H7 (cell line): Measurements from ENCODE around the gene MILR1.

- RAMPAGE, long total RNA: no peak
Measured at GRCh38 chr17:64007972-64008443, 9.9 kb downstream of the PRR29 start.

- RAMPAGE, long total RNA: no peak
Measured at GRCh38 chr17:64114916-64115749, 14.8 kb downstream of the ERN1 start.

DNA sequence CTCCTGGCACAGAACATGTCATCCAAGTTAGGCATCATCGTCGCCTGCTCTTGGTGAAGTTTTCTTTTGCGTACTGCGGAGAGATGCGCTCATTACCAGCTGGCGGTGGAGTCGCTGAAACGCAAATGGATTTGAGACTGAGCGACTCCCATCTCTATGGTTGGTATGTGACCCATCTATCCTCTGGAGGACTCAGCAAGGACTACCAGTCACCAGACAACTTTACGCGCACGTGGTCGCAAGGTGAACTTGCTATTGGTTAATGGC is 15.6 kb upstream of the ERN1 start:
- RAMPAGE, long total RNA: no peak

GRCh38 chr17:64174558-64175434 is 44.9 kb upstream of the ERN1 start:
- RAMPAGE, long total RNA: no peak

- RAMPAGE, long total RNA: no peak
Measured at GRCh38 chr17:64264894-64265349, 1.9 kb upstream of the TEX2 start.

DNA sequence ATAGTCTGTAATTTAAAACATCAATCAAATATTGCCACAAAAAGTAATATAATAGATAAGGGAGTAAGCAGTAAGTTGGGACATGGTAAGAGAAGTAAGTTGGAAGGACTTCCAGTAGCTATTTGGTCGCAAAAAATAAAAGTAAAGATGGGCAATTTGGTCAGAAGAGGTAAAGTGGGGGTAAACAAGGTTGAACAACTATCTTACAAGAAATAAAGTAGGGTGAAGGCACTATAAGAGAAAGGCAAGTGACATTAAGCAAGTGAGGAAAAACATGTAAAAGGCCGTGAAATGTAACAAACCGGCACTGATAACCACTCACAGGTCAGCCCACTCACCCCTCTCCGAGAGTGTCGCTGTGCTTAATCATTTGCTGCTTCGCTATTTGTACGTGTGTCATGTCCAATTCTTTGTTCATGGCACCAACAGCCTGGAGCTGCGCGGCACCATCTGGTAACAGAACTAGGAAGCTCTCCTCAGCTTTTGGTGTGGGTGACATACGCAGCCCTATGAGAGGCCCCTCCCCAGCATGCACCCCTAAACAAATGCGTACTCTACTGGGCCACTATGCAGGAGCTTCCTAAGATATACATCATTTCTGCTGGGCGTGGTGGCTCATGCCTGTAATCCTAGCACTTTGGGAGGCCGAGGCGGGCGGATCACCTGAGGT is 2.2 kb upstream of the PECAM1 start:
- RAMPAGE, long total RNA: no peak

DNA sequence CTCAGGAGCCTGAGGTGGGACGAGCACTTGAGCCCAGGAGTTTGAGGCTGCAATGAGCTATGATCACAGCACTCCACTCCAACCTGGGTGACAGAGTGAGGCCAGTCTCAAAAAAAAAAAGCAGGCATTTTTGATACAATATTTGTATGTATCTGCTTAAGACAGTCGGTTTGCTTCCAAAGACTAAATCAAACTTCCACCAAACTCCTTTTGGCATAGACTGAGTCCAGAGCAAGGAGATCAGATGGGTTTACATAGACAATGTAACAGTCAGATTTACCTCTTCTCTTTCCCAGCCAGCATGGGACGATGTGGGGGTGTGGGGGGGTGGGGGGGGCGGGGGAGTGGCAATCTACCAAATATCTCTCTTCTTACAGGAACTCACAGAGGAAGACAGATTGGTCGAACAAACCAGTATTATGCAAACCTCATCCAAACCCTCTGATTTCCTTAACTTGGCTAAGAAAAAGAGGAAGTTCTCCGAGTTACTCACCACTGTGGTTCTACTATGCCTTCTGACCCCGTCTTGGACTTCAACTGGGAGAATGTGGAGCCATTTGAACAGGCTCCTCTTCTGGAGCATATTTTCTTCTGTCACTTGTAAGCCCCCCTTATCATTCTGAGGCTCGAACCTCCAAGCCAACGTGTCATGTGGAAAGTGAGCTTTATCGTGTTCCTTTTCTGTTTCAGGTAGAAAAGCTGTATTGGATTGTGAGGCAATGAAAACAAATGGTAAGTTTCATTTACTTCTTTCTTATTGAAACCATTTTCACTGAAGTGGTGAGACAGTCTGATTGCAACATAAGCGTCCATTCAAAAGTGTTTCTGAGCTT is at the start of gene MILR1:
Gene MILR1, plus strand, starts transcription at position 492 of the 833 bp plus-strand sequence.
- RAMPAGE, long total RNA: no peak

DNA sequence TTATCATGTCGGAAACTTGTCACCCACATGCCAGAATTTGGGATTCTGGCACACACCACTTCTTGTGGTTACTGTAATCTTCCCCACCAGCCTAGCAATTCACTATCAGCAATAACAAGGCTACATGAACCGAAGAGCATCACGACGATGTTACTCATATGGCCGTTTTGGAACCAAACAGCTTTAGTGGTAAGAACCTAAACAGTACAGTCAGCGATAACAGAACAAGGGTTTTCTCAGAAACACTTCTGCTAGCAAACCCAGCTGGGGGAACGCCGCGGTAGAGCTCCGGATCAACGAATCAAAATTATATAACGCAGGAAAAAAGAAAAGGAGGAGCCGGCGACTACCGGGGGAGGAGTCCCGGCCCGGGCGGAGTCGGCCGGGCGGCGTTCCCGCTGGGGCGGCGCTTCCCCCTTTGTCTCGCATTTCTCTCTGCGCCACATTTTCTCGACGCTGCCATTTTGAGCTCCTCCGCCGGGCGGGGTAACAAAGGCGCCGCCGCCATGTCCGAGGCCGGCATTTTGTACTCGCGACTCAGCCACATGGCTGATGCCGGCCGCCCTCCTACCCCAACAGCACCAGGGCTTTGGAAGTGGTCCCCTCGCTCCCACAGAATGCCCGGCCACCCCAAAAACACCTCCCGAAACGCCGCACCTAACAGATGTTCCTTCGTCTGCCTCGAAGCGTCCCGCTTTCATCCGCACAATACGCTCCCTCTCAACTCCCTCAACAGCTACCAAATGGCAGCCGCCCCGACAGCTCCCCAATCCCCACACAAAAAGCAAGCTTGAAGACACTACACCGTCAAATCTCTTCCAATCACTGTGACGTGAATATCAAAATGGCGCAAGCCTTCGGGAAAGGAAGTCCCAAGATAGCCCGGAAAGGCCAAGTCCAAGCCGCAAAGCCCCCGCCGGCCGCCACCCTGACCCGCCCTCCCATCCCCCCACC is 723 bp downstream of the DDX5 start:
- RAMPAGE, long total RNA: no peak

DNA sequence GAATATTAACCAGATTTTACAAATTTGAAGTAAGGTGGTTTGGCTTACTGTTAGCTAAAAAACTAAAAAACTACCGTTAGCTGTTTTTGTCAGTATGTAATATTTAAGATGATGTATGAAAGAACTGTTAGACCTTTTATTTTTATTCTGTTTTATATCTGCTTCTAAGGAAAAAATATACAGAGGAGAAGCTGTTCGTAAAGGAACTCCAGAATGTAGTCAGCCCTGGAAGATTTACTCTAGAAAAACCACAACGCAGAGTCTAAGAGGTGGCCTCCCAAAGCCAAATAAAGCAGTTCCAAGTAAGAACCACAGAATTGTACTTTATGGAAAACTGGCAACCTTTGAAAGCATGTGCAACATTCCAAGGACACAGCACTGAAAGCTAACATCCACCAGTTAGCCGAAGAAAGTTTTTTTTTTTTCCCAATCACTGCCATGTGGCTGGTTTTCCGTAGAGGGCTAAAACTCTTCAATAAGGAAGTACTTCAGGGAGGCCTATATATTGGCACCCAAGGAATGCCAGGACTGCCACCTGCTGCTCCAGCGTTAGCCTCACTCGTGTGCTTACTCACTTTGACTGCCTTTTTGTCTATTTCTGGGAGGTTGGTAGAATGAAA is 25.1 kb downstream of the CEP95 start:
- RAMPAGE, long total RNA: no peak

DNA sequence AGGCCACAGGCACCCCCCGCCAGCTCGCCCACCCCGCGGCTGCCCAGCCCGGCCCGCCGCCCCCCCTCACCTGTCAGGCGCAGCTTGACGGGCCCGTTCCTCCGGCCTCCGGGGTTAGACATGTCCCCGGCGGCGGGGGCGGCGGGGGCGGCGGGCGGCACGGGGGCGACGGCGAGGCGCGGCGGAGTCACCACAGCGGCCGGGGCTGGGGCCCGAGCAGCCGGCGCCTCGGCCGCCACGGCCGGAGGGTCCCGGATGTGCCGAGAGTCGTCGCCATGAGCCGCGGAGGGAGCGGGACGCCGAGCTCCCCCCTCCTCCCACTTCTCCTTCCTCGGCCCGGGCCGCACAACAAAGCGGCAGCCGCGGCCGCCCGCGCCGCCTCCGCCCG is 354 bp downstream of the SMURF2 start:
- RAMPAGE, long total RNA: no peak

GRCh38 chr17:64764203-64764980 is 102.3 kb upstream of the SMURF2 start:
- RAMPAGE, long total RNA: no peak

GRCh38 chr17:64918430-64919305 is 610 bp downstream of the LRRC37A3 start:
- RAMPAGE, long total RNA: no peak

GRCh38 chr17:64965076-64965704 is 45.9 kb upstream of the LRRC37A3 start:
- RAMPAGE, long total RNA: no peak

- RAMPAGE, long total RNA: no peak
Measured at GRCh38 chr17:64985177-64985547, 65.9 kb upstream of the LRRC37A3 start.

DNA sequence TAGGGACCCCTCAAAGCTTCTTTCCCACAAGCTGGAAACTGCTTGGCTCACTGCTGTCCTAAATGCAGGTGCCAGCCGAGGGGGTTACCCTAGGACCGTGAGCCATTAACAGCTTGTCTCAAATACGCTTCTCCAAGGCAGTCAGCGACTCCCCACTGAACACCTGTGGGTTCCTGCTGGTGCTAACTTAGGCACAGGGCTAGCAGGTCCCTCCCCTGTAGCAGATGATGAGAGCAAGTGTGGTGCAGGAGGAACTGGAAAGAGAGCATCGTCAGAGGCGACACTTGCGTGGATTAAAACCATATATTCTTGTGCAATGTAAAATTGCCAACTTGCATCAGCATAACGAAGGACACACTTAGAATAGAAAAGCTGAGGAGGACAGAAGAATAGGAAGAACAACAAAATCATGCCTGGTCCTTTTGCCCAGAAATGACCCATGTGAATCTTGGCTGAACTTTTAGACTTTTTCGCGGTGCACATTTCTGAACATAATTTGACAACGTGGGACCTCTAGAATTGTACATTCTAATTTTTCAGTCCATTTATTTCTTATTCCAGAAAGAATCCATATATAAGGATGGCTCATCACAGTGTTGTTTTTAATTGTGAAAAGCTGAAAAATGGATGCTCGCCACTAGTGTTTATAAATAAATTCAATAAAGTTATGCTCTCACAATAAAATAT is 67.2 kb upstream of the LRRC37A3 start:
- RAMPAGE, long total RNA: no peak

GRCh38 chr17:65050019-65051087 is 6.2 kb downstream of the GNA13 start:
- RAMPAGE, long total RNA: no peak

GRCh38 chr17:65122661-65123728 is 14.2 kb upstream of the RGS9 start:
- RAMPAGE, long total RNA: no peak

GRCh38 chr17:65164164-65164780 is 27.1 kb downstream of the RGS9 start:
- RAMPAGE, long total RNA: no peak

GRCh38 chr17:65453344-65453783 is 108.1 kb downstream of the AXIN2 start:
- RAMPAGE, long total RNA: no peak

- RAMPAGE, long total RNA: no peak
Measured at GRCh38 chr17:65557217-65557972, 4.1 kb downstream of the AXIN2 start.